ENCODE data around the genes SERPINB13 and SERPINB11.

- PRO-cap, 2 experiments = no peak in any of the 2 experiments
Measured at GRCh38 chr18:63426123-63426621, 3.9 kb upstream of the VPS4B start.

- PRO-cap, 2 experiments = no peak in any of the 2 experiments
Measured at GRCh38 chr18:63440166-63440551, 17.9 kb upstream of the VPS4B start.

- PRO-cap, 2 experiments = no peak in any of the 2 experiments
Measured at GRCh38 chr18:63586832-63587665, at the start of gene SERPINB13. Gene SERPINB13, plus strand, starts transcription at chr18:63587343.

DNA sequence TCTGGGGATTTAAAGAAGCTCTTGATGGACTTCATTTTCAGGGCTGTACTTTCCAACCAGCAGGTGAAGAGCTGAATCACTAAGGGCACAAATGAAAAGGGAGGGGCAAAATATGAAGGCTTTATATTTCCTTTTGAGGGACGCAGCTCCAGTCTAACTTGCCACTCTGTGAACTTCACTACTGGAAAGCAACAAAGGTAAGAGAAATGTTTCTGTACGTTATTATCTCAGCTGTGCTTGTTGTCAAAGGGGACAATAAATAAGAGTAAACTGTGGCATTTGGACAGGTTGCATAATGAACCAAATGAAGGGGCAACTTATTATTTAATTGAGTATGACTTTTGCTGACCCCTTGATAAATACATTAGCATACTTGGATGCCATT, at the start of gene SERPINB11:
Gene SERPINB11, plus strand, starts transcription at position 151 of the 385 bp plus-strand sequence.
- PRO-cap, 2 experiments = no peak in any of the 2 experiments

DNA sequence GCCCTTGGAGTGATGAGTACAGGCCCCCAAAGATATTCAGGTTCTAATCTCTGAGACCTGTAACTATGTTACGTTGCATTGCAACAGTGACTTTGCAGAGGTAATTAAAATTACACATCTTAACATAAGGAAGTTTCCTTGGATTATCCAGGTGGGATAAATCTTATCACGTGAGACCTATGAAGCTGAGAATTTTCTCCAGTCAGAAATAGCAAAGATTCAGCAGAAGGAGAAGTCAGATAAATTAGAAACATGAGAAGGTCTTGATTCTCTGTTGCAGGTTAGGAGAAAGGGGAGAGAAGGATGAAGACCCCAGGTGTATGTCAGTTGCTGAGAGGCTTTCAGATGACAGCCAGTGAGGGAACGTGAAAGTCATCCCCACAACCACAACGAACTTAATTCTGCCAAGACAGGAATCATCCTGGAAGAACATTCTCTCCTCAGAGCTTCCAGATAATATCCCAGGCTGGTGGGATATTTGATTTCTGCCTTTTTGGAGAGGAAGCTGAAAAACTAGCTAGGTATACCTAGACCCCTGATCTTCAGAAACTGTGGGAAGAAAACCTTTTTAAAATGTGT, 840.7 kb downstream of the SERPINB8 start:
- PRO-cap, 2 experiments = no peak in any of the 2 experiments

- PRO-cap, 2 experiments = peak in 1 of 2 experiments; most common plus-strand start chr18:66682919 (in 1); most common minus-strand start chr18:66683146 (in 1)
Measured at GRCh38 chr18:66682681-66683414, 79.0 kb upstream of the CDH19 start.

DNA sequence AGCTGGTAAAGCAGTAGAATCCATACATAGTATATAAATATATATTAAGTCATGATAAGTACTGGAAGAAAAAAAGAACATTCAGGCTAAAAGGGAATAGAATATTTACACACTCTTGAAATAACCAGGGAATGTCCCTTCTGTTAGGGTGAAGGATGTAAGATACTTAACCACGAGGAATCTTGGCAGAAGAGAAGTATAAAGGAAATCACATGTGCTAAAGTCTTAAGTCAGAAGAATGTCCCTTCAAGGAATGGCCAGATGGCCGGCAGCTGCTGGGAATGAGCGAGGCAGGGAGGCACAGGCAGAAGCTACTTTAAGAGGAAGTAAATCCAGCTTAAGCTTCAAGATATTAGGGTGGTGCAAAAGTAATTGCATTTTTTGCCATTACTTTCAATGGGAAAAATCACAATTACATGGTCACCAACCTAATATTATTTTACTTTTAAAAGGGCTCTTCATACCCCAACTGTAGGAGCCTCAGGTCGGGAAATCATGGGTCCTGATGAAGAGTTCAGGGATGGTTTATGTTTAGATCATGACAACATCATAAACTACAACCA, 5.5 kb downstream of the CCDC102B start:
- PRO-cap, 2 experiments = no peak in any of the 2 experiments

- PRO-cap, 2 experiments = no peak in any of the 2 experiments
Measured at GRCh38 chr18:69934668-69935176, 13.0 kb downstream of the CD226 start.

DNA sequence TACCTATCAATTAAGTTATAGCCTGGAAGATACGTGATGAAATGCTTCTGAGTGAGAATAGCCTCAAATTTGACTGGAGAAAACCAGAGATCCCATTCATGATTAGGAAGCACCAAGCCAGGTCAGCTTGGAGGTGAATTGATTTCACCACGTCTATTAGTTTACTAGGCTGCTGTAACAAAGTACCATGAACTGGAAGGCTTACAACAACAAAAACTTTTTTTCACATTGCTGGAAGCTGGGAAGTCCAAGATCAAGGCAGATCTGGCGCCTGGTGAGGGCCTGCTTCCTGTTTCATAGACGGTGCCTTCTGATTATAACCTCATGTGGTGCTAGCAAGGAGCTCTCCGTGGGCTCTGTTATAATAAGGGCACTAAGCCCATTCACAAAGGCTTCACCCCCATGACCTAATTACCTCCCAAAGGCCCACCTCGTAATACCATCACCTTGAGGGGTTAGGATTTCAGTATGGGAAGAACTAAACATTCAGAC, 89.0 kb downstream of the SOCS6 start:
- PRO-cap, 2 experiments = no peak in any of the 2 experiments

DNA sequence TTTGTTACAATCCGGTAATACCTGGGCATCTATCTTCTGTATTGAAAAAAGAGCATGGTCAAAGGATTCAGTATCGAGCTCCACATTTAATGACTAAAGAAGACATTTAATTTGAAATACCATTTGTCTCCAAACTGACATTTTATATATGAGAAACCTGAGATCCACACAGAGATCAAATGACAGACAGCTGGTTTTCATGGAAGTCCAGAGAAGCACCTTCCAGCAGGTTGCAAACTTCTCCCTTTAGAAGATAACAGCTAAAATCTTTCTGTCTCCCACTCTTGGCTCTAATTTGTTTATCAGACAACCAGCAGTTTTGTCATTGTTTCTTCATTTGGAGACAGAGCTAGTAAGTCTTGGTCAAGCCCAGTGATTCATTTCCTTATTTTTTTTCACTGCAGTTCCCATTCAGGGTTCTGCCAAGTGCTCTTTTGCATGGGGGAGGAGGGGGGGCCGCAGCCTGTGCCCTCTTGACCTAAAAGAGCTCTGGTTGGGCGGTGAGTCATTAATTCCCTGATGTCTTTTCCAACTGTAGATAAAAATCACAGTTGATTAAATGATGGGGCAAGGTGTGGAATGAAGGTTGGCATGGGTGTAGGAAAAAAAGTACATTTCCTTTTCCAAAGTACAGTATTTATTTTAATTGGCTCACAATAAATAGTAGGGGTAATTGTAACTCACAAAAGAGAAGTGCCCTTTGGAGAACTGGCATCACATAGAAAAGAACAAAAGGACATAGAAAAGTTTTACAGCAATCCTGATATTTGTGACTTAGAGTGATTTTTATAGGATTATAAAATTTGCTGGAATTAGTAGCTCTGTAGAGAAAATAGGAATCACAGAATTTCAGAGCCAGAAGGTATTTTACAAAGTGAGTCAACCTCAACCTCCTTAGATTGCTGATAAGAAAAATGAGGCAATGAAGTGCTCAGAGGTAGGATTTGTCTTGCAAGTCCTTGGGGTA, 133.3 kb downstream of the SOCS6 start:
- PRO-cap, 2 experiments = no peak in any of the 2 experiments

DNA sequence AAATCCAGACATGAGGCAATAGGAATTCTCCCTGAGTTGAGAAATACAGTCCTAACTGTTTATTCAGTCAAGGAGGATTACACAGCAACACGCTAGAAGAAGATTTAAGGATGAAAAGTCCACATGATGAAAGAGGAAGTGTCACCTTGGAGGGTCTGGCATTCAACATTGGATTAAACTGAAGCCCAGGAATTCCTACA, 142.3 kb downstream of the SOCS6 start:
- PRO-cap, 2 experiments = no peak in any of the 2 experiments

DNA sequence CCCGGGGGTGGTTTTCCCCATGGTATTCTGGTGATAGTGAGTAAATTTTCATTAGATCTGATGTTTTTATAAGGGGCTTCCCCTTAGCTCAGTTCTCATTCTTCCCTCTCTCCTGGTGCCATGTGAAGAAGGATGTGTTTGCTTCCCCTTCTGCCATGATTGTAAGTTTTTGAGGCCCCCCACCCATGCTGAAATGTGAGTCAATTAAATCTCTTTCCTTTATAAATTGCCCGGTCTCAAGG, 707.6 kb downstream of the SOCS6 start:
- PRO-cap, 2 experiments = no peak in any of the 2 experiments

DNA sequence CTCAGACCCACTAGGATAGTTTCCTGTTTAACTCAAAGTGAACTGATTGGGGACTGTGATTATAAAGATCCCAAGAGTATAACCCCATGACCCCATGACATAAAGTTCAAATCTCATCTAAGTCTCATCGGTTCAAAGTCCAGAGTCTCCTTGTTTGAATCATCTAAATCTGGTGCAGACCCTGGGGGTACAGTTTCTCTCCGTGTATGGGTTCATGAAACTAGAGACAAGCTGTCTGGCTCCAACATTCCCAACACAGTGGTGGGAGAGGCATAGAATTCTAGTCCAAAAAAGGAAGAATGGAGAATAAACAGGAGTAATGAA, 95.6 kb downstream of the NETO1 start:
- PRO-cap, 2 experiments = no peak in any of the 2 experiments

DNA sequence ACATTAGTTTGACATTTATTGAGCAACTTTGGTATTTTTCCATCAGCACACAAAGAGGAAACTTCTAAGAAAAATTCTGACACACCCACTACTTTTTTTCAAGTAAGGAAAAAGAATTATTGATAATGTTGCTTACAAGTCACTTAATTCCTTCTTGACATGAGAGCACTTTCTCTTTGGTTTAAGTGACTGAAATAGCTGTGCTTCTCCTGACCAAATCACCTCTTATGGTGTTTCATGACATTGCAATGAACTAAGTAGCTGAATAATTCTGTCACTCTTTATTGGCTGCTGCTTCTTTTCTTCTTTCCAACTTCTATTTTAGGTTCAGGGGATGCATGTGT, 447.5 kb upstream of the NETO1 start:
- PRO-cap, 2 experiments = no peak in any of the 2 experiments

DNA sequence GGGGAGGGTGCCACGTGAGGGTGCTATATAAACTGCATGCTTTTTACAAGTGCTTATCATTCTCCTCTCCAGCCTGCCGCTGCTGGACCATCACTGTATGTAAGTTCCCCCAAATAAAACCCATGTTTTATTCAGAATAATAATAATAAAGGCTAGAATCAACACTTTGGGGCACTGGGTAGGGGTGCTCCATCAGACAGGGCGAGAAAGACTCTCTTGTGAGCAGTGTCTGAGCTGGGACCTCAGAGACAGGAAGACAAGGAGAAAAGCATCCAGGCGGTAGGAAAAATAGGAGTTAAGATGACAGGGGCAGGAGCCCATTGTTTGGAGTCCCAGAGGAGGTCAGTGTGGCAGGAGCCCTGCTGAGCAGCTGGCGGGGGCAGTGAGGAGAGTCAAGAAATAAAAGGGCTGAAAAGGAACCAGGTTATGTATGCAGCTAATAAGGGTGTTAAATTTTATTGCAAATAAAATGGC, 457.5 kb downstream of the FBXO15 start:
- PRO-cap, 2 experiments = no peak in any of the 2 experiments

GRCh38 chr18:73784640-73785197, 362.9 kb downstream of the FBXO15 start:
- PRO-cap, 2 experiments = no peak in any of the 2 experiments

GRCh38 chr18:74064365-74064831, 83.2 kb downstream of the FBXO15 start:
- PRO-cap, 2 experiments = no peak in any of the 2 experiments

DNA sequence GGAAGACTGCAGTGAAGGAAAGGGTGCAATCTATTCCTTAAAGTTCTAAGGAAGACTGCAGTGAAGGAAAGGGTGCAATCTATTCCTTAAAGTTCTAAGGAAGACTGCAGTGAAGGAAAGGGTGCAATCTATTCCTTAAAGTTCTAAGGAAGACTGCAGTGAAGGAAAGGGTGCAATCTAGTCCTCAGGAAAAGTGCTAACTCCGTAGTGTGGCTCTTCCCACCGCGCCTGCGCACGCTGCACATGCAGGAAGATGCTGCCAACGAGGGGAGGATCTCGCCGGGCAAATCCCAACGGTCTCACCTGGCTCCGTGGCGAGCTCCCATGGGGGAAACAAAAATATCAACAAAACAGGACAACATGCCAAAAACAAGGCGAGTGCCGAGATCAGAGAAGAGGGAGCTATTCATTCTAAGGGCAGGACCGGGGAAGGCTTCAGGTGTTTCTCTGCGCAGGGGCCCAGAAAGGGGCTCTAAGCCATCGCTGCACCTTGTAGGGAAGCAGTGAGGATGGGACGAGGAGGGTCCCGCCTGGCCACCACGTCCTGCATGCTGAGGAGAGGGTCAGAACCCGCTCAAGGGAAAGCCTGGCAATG, 24.4 kb downstream of the TIMM21 start:
- PRO-cap, 2 experiments = no peak in any of the 2 experiments

- PRO-cap, 2 experiments = no peak in any of the 2 experiments
Measured at GRCh38 chr18:74241986-74242301, 49.8 kb downstream of the CYB5A start.

- PRO-cap, 2 experiments = no peak in any of the 2 experiments
Measured at GRCh38 chr18:74489747-74490320, 6.3 kb upstream of the CNDP2 start.